Diencephalon (tissue), 2 donors: ENCODE data around the gene CARD9.

- RAMPAGE, long total RNA = no peak
Measured at GRCh38 chr9:136116038-136116917, 2.4 kb downstream of the TMEM250 start.

DNA sequence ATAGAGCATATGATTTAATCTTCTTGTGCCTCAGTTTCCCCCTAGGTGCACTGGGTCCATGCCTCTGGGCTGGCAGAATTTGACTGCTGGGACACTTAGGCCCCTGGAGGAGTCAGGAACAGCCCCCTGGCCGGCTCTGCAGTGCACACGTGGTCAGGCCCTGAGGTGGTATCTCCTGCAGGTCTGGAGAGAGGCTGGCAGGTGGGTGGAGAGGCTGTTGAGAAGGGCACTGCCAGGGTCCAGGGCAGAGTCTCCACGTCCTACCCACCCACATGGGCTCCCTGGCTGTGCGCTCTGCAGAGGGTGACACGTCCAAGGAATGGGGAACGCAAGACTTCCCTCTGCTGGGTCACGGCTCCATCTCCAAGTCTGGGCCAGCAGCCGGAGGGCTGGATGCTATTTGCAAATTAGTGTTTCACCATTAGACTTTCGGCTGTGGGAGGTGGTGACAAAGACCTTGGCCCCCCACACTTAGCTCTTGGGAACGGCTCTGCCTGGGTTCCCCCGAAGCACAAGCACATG is 25.5 kb upstream of the TMEM250 start:
- RAMPAGE, long total RNA = no peak

DNA sequence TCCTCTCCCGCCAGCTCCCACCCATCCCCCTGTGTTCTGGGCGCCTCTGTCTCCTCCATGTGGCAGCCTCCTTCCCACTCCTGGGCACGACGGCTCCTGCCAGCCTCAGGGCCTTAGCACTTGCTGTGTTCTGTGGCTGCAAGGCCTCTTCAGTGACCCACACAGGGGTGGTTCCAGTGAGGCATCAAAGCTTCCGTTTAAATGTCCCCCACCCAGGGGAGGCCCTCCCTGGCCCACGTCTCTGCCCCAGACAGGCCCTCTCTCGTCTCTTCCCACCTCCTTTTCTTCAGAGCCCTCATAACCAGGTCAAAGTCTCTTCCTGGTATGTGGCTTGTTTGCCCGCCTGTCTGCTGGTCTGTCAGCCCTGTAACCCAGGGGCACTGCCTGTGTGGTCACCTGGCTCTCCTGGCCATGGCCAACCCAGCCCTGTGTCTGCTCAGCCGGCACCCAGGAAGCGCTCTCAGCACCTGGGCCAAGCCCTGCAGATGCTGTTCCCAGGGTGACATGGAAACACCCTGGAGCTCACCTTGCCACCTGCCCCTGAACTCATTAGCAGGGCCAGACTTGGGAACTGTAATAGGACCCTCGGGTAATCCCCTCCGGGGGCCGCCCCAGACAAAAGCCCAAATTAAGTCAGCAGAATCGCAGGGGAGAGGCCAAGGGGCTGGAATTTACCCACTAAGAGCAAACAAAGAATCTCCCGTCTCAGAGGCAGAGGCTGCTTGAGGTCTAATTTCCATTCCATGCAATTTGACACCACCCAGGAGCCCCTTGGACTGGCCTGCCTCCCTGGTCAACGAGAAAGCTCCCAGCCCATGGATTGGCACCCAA is 33.7 kb downstream of the LHX3 start:
- RAMPAGE, long total RNA = no peak

- RAMPAGE, long total RNA = no peak
Measured at GRCh38 chr9:136239615-136240336, 5.8 kb downstream of the QSOX2 start.

DNA sequence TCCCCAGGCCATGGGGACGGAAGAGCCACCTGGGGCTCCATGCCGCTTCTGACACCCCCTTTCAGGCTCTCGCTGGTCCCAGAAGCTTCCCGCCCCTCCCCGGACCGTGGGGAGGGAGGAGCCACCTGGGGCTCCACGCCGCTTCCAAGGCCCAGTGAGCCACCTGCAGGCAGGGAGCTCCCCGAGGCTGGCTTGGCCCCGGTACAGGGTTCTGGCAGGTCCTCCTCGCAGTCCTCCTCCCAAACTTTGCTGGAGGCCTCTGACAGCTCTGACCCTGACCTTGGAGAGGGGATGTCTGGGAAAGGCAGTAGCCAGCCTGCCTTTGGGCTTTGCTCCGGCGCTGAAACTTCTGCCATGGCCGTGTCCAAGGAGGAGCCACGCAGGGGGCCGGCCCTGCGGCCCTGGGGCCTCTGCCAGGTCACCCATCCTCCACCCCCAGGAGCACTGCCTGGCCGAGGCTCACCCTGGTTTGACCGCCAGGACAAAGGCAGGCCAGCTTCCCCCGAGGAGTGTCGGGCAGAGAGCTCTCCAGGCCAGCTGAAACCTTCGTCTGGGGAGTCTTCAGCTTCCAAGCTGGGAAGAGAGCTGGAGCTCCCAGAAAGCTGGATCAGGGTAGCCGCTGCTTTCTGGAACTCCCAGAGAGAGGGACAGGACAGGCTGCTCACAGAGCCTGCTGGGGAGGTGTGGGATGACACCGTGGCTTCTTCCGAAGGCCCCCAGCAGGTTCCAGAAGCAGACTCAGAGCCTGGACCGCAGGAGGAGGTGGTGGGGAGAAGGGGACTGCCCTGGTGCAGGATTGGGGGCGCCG is 8.9 kb upstream of the QSOX2 start:
- RAMPAGE, long total RNA = no peak

- RAMPAGE, long total RNA = no peak
Measured at GRCh38 chr9:136295493-136295983, 8.4 kb downstream of the CCDC187 start.

GRCh38 chr9:136343719-136344248 is 16.4 kb downstream of the GPSM1 start:
- RAMPAGE, long total RNA = no peak

GRCh38 chr9:136362175-136362836 is 1.2 kb downstream of the DNLZ start:
- RAMPAGE, long total RNA = no peak

DNA sequence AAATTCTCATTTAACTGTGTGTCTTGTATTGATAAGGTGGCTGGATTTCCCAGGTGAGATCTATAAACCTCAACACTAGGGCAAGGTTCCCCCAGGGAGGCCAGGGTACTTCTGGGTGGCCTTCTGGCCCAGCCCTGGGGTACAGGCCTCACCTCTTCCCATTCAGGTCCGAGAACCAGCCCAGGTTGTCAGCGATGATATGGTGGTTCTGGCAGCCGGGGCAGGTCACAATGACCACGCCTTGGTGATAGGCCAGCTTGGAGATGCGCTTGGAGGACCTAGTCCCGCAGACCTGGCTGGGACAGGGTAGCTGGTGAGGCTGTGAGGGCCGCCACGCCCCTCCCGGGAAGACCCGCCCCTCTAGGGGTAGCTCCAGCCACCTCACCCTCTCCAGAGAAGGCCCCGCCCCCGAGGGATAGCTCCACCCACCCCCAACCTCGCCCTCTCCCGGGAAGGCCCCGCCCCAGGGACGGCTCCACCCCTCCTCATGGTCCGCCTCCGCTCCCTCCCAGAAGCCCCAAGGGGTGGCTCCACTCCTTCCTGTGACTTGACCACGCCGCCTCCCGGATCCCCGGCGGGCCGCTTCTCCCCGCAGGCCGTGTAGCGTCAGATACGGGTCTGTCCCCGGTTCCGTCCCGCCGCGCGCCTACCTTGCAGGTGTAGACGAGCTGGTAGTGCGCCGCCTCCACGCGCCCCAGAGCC is 556 bp downstream of the DNLZ start:
- RAMPAGE, long total RNA = no peak

- RAMPAGE, long total RNA = no peak
Measured at GRCh38 chr9:136373537-136374016, at the start of gene CARD9. Gene CARD9 (minus strand): TSS chr9:136373669.

- RAMPAGE, long total RNA = no peak
Measured at GRCh38 chr9:136398997-136399995, 674 bp downstream of the SNAPC4 start.

- RAMPAGE, long total RNA = no peak
Measured at GRCh38 chr9:136410875-136411574, 567 bp downstream of the PMPCA start.

GRCh38 chr9:136411575-136412089 is 1.2 kb downstream of the PMPCA start:
- RAMPAGE, long total RNA = no peak

DNA sequence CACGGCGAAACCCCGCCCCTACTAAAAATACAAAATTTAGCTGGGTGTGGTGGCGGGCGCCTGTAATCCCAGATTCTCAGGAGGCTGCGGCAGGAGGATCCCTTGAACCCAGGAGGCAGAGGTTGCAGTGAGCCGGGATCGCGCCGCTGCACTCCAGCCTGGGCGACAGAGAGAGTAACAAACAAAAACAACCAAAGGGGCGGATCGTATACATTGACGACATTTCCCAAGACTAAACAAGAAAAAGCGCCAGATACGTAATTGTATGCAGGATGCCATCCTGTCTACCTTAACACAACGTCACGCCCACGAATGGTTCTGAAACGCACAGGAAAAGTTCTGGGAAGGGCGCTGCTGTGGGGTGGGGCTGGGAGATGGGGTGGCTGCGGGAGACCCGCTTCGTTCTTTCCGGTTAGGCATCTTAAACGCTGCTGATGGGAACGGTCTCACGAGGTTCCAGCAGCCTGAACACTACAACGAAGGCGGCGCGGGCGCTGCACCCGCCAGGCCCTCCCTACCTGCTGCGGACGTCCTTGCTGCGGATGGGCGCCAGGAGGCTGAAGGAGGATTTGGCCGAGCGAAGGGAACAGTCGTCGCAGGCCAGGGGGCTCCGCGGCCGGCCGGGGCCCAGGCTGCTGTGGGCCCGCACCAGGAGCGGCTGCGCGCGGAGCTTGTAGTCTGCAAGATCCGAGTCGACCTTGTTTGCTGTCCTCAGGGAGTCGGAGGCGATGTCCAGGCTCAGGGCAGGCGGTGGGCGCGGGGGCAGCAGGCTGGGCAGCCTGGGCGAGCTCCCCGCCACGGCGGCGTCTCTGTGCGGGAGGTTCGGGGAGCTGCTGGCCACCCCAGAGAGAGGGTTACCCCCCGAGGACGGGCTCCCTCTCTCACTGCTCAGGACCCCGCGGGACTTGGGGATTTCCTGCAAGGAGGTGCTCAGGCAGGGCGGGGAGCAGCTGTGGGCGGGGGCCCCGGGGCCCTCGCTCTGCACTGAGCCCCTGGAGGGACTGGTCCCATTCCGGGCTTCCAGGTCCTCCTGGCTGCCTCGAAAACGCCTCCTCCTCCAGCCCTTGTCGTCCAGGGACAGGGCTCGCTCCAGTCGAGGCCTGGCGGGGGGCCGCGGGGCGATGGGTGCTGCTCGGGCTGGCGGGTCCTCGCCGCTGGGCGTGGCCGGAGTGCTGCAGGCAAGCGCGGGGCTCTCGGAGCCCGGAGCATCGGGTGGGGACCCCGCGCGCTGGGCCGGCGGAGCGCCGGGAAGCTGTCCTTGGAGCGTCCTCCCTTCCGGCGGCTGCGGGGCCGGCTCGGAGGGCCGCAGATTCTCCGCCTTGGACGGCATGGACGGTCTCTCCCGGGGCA is 1.1 kb downstream of the INPP5E start:
- RAMPAGE, long total RNA = no peak

GRCh38 chr9:136476396-136476952 is 6.4 kb downstream of the SEC16A start:
- RAMPAGE, long total RNA = no peak

DNA sequence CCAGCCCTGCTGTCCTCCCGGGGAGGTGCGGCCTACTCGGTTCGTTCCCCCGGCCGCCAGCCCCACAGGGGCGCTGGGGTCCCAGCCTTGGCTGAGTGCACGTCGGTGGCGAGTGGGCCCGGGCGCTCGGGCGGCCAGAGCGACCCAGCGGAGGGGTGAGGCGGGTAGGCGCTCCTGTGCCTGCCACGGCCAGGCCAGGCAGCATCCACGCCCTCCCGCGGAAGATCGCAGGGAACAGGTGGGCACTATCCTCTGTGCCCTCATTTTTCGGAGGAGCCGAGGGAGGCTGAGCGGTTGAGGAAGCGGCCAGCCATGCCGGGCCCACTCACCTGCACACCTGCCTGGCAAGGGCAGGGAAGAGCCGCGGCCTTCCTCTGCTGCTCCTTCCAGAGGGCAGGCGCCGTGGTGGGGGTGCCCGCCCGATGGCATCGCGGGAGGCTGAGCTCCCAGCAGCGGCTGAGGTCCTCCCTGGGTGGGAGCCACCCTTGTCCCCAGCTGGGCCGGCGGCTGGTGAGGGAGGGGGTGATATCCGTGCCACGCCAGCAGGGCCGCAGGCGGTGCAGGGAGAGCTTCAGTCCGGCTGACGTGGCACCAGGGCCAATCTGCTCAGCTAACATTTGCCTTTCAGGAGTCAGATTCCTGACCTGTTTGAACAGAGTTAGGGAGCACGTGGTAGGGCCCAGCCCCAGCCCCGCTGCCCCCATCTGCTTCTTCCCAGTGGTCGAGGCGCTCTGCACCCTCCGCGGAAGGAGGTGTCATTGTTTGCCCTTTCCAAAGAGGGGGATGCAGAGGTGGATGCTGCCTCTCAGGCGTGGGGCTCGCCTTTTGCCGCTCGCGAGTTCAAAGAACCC is 1.5 kb upstream of the SEC16A start:
- RAMPAGE, long total RNA = no peak

DNA sequence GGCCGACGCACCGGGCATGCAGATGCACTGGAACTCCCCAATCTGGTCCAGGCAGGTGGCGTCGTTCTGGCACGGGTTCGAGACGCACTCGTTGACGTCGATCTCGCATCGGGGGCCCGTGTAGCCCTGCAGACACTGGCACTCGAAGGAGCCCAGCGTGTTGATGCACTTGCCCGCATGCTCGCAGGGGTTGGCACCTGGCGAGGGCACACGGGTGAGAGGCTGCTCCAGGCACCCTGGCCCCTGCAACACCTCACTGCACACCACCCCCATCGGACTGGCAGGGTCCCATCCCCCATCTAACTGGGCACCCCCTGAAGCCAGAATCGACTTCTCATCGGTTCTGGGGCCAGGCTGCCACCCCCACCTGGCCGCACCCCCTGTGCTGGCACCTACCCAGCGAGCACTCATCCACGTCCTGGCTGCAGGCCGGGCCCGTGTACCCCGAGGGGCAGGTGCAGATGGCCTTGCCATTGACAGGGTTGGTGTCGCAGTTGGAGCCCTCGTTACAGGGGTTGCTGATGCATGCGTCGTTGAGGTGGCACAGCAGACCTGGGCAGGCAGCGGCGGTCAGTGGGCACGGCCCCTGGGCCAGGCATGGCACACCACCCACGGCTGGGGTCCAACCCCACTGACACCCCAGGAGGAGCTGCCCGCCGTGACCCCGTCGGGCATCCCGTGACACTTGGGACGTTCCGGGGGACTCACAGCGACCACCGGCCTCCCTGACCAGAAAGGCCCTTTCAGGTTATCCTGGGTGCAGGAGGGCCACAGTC is 27.9 kb downstream of the NOTCH1 start:
- RAMPAGE, long total RNA = no peak

DNA sequence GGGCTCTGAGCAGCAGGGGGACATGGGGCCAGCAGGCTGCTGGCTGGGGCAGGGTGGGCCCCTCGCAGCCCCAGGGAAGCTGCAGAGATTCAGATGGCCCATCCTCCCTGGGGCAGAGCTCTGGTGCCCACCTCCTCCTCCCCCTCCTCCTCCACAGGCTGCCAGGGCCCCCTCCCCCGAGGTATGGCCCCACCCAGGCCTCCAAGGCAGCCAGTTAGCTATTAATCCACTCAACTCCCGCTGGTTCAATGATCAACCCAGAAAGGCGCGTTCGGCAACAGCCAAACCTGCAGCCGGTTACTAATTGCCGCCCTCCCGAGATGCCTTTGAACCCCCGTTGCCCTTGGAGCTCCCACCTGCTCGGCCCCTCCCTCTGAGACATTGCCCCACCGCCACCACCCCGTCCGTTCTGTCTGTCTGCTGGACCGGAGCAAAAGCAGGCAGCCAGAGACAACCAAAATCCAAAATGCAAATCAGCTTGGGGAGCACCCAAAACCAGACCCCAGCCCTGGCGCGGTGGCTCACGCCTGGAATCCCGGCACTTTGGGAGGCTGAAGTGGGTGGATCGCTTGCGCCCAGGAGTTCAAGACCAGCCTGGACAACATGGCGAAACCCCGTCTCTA is 25.8 kb downstream of the NOTCH1 start:
- RAMPAGE, long total RNA = no peak

DNA sequence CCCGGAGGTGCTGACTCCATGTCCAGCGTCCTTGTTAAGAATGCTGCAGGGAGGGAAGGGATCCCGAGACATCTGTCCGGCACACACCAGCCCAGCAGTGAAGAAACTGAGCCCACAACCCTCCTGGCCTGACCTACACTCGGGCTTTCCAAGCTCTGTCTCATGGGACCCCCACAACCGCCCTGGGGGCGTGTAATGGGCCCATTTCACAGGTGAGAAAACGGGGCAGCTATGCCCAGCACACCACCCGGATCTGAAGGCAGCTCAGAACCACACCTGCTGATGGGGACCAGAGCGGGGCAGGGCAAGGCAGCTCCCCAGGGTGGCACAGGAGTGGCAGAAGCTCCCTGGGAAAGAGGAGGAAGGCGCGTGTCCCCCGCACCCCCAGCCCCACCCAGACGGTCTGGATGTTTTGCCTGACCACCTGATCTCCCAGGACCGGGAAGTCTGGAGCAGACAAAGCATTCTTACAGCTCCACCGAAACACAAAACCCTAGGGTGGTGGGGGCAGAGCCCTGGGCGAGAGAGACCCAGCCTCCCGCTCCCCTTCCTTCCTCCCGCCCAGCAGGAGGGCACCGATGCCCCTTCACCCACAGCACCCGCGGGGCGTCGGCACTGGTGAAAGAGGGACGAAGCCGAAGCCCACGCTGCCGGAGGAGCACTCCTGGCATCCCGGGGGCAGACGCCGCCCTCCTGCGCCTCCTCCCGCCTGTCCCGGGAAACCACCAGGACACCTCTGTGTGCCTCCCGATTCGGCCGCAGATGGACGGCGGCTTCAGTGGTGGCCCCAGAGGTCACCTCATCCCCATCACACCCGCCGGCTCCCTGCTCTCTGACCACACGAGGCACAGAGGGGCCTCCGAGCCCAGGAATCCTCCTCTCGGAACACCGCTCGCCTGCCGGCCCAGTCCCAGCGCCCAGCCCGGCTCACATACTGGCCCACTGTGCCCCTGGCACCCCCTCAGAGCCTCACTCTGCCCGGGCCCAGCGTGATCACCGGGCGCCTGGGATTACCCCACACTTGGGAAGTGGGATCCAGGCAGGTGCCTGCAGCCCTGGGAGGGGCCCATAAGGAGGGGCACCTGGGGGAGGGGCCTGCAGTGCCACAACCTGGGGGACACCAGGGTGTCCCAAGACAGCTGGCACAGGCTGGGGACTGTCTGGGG is 14.4 kb downstream of the NOTCH1 start:
- RAMPAGE, long total RNA = no peak

DNA sequence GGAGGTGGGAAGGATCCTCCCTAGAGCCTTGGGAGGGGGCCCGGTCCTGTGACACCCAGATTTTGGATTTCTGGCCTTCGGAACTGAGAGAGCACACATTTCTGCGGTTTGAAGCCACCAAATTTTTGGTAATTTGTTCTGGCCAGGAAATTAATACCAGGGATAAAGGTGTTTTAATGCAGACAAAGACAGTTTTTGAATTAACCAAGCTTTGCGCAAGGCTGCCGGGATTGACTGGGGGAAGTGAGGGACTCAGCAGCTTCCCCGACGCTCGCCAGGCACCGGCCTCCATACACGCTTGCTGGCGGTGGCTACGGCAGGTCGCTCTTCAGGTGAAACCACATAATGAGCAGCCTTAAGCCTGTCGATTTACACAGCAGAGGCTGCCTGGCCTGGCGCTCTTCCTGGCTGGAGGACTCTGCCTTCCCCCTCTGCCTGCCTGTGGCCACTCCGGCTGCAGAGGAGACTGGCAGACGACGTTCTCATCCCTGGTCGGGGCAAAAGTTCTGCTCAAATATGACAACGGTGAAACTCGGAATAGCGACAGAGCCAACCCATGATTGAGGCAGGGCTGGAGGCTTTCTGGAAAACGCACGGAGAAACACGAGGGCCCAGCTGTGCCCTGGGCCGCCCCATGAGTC is 9.0 kb upstream of the NOTCH1 start:
- RAMPAGE, long total RNA = no peak